HepG2 (cell line): ENCODE measurements around a stretch of chr6.

DNA sequence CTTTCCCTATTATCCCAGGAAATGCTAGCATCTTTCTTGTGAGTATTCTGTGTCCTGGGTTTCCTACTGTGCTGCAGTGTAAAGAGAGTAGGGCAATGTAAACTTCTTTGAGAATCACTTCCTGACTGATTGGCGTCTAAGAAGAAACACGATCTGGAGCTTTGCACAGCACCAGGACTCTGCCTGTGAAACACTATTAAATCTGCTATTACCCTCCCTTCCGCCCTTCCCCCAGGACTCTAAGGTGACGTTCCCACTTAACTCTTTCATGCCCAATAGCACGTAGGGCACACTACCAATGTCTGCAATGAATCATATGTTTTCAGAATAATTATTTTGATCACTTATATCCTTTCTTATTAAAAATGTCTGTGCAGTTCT is 607.3 kb upstream of the CITED2 start:
- RRBS, 2 experiments, result no CpG with 5 or more reads among the region's 5 CpGs
CAGE:
- cytosol, long polyA minus RNA, result no peak
- cytosol, long polyA plus RNA, result no peak
- long polyA plus RNA, result no peak
- nucleus, long polyA minus RNA, result no peak
- nucleus, long polyA plus RNA, result no peak

- RRBS, 2 experiments, result no CpG with 5 or more reads among the region's 2 CpGs
CAGE:
- cytosol, long polyA minus RNA, result no peak
- cytosol, long polyA plus RNA, result no peak
- long polyA plus RNA, result no peak
- nucleus, long polyA minus RNA, result no peak
- nucleus, long polyA plus RNA, result no peak
Observed at GRCh38 chr6:140062201-140062556, 687.7 kb upstream of the CITED2 start.

DNA sequence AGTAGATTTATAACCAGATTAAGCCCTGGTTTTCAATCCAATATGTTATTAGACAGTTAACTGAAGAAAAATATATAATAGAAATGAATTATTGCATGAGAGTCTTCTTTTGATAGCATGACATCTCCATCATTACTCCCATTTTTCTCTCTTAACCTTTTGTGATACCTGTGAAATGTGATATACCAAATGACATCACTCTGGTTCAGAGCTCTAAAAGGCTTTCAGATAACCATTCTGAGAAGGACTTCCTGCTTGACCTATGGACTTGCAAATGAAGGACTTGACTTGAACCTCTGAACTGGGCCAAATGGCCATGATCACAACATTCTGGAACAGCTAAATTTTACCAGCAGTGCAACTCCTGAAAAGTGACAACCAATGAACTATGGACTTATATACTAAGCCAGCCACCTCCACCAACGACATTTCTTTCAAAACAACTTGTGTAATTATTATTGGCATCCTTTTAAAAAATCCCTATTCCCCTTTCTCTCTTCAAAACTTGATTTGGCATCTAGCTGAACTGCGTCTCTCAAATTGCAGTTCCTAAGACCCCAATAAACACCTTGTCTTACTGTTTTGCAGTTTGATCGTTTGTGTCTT is 1085.8 kb upstream of the CITED2 start:
- RRBS, 2 experiments, result no CpG with 5 or more reads among the region's 3 CpGs
CAGE:
- cytosol, long polyA minus RNA, result no peak
- cytosol, long polyA plus RNA, result no peak
- long polyA plus RNA, result no peak
- nucleus, long polyA minus RNA, result no peak
- nucleus, long polyA plus RNA, result no peak

DNA sequence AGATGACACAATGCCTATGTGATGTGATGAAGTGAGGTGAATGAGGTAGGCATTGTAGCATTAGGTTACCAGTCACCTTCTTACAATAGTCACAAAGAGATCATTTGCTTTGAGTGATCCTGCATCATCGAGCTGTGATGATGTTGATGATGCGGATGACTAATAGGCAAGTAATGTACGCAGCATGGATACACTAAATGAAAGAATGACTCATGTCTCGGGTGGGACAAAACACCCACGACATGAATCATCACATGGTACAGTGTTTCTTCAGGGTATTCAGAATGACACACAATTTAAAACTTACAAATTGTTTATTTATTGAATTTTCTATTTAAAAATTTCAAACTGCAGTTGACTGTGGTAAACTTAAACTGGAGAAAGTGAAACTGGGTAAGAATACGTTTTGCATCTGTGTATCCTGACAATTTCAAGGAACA is 806.2 kb upstream of the GJE1 start:
- RRBS, 2 experiments, result no CpG with 5 or more reads among the region's 6 CpGs
CAGE:
- cytosol, long polyA minus RNA, result no peak
- cytosol, long polyA plus RNA, result no peak
- long polyA plus RNA, result no peak
- nucleus, long polyA minus RNA, result no peak
- nucleus, long polyA plus RNA, result no peak

CAGE:
- cytosol, long polyA minus RNA, result no peak
- cytosol, long polyA plus RNA, result no peak
- long polyA plus RNA, result no peak
- nucleus, long polyA minus RNA, result no peak
- nucleus, long polyA plus RNA, result no peak
Observed at GRCh38 chr6:142285547-142285906, 16.3 kb upstream of the ADGRG6 start.

DNA sequence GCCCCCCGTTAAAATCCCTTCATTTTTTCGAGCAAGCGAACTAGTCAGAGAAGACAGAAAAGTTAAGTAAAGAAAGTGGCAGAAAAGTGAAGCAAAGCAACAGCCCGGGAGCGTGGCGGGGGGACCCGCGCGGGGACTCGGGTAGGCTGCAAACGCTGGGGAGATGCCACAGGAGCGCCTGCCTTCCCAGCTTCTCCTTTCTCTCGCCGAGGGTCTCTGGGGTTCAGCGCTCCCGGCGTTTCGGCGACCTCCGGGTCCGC is 535 bp upstream of the ADGRG6 start:
- RRBS, 2 experiments, result 0 to under 1% methylated on average over 7 to 9 of the region's 21 CpGs
CAGE:
- cytosol, long polyA minus RNA, result no peak
- cytosol, long polyA plus RNA, result no peak
- long polyA plus RNA, result no peak
- nucleus, long polyA minus RNA, result no peak
- nucleus, long polyA plus RNA, result no peak

GRCh38 chr6:142373949-142374325 is 72.1 kb downstream of the ADGRG6 start:
- RRBS, 2 experiments, result no CpG with 5 or more reads among the region's 2 CpGs
CAGE:
- cytosol, long polyA minus RNA, result no peak
- cytosol, long polyA plus RNA, result no peak
- long polyA plus RNA, result no peak
- nucleus, long polyA minus RNA, result no peak
- nucleus, long polyA plus RNA, result no peak

- RRBS, 2 experiments, result no CpG with 5 or more reads among the region's 4 CpGs
CAGE:
- cytosol, long polyA minus RNA, result no peak
- cytosol, long polyA plus RNA, result no peak
- long polyA plus RNA, result no peak
- nucleus, long polyA minus RNA, result no peak
- nucleus, long polyA plus RNA, result no peak
Observed at GRCh38 chr6:142375276-142375819, 73.5 kb downstream of the ADGRG6 start.

- RRBS, 2 experiments, result no CpG with 5 or more reads among the region's 3 CpGs
CAGE:
- cytosol, long polyA minus RNA, result no peak
- cytosol, long polyA plus RNA, result no peak
- long polyA plus RNA, result no peak
- nucleus, long polyA minus RNA, result no peak
- nucleus, long polyA plus RNA, result no peak
Observed at GRCh38 chr6:142737273-142737870, 207.6 kb downstream of the HIVEP2 start.

DNA sequence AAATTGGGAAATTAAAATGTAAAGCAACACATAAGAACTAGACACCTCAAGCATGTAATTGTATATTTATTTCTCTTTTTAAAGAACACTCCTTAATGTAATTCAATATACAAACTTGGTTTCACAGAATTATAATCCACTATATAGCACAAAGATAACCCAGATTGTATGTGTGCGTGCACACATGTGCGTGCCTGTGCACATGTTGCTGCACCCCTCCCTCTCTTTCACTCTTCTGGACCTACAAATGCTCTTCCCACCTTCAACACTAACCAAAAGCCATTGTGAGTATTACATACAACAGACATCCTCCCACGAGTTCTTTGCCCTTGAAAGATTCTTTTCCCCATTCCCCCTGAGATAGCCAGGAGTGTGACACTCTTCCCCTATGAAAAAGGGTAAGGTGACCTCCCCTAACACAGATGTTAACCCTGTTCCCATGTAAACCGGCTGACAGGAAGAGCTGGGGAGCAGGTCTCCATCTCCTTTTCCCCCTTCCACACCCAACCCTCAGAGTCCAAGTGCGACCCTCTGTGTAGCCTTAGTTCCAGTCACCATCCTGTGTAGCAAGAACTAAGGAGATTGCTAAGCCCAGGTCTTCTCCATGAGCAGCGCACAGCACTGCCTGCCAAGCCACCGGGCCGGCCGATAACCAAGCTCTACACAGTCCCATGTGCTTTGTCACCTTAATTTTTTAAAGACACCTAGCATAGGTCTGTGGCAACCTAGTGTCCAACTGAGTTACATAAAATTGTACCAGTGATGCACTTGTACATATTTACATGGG is 193.4 kb downstream of the HIVEP2 start:
- RRBS, 2 experiments, result no CpG with 5 or more reads among the region's 9 CpGs
CAGE:
- cytosol, long polyA minus RNA, result no peak
- cytosol, long polyA plus RNA, result no peak
- long polyA plus RNA, result no peak
- nucleus, long polyA minus RNA, result no peak
- nucleus, long polyA plus RNA, result no peak

GRCh38 chr6:142759996-142760927 is 184.7 kb downstream of the HIVEP2 start:
- RRBS, 2 experiments, result no CpG with 5 or more reads among the region's 11 CpGs
CAGE:
- cytosol, long polyA minus RNA, result no peak
- cytosol, long polyA plus RNA, result no peak
- long polyA plus RNA, result no peak
- nucleus, long polyA minus RNA, result no peak
- nucleus, long polyA plus RNA, result no peak

GRCh38 chr6:142801890-142802477 is 143.0 kb downstream of the HIVEP2 start:
- RRBS, 2 experiments, result no CpG with 5 or more reads among the region's 1 CpG
CAGE:
- cytosol, long polyA minus RNA, result no peak
- cytosol, long polyA plus RNA, result no peak
- long polyA plus RNA, result no peak
- nucleus, long polyA minus RNA, result no peak
- nucleus, long polyA plus RNA, result no peak

DNA sequence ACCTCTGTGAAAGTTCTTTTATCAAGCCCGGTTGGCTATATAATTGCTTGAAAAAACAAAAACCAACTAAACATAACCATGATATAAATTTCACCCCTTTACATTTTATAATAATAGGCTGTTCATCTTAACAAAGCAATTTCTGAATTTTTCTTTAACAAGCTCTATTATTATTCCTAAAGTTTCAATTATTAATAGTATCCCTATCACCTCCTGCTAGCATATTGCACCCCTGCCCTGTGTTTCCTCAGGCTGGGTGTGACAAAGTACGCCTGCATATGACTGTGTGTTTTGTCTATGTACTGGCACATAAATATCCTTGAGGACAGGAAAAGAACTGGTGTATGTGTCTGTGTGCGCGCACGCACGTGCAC is 117.8 kb downstream of the HIVEP2 start:
- RRBS, 2 experiments, result no CpG with 5 or more reads among the region's 6 CpGs
CAGE:
- cytosol, long polyA minus RNA, result no peak
- cytosol, long polyA plus RNA, result no peak
- long polyA plus RNA, result no peak
- nucleus, long polyA minus RNA, result no peak
- nucleus, long polyA plus RNA, result no peak

GRCh38 chr6:142913470-142914155 is 31.4 kb downstream of the HIVEP2 start:
- RRBS, 2 experiments, result no CpG with 5 or more reads among the region's 13 CpGs
CAGE:
- cytosol, long polyA minus RNA, result no peak
- cytosol, long polyA plus RNA, result no peak
- long polyA plus RNA, result no peak
- nucleus, long polyA minus RNA, result no peak
- nucleus, long polyA plus RNA, result no peak

DNA sequence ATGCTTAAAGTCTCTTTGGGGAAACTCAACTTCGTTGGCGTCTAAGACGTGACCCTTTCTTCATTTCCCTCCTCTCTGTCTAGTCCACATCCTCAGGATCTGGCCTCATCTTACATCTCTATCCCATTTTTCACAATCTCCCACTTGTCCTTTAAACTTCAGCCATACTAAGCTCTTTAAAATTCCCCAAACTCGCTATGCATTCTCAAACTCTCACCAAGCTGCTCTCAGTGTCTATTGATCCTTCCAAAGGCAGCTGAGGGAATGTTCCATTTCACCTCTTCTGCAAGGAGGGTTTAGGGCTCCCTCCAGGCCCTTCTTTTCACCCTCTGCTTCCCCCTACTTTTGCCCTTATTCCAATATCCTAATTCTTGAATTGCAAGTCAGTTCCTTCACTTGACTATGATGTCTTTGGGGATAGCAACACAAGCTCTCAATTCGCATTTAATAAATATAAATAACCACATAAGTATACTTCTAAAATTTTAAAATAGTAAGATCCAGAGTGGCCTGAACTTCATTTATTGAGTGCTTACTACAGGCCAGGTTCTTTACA is 22.9 kb downstream of the HIVEP2 start:
- RRBS, 2 experiments, result no CpG with 5 or more reads among the region's 5 CpGs
CAGE:
- cytosol, long polyA minus RNA, result no peak
- cytosol, long polyA plus RNA, result no peak
- long polyA plus RNA, result no peak
- nucleus, long polyA minus RNA, result no peak
- nucleus, long polyA plus RNA, result no peak

DNA sequence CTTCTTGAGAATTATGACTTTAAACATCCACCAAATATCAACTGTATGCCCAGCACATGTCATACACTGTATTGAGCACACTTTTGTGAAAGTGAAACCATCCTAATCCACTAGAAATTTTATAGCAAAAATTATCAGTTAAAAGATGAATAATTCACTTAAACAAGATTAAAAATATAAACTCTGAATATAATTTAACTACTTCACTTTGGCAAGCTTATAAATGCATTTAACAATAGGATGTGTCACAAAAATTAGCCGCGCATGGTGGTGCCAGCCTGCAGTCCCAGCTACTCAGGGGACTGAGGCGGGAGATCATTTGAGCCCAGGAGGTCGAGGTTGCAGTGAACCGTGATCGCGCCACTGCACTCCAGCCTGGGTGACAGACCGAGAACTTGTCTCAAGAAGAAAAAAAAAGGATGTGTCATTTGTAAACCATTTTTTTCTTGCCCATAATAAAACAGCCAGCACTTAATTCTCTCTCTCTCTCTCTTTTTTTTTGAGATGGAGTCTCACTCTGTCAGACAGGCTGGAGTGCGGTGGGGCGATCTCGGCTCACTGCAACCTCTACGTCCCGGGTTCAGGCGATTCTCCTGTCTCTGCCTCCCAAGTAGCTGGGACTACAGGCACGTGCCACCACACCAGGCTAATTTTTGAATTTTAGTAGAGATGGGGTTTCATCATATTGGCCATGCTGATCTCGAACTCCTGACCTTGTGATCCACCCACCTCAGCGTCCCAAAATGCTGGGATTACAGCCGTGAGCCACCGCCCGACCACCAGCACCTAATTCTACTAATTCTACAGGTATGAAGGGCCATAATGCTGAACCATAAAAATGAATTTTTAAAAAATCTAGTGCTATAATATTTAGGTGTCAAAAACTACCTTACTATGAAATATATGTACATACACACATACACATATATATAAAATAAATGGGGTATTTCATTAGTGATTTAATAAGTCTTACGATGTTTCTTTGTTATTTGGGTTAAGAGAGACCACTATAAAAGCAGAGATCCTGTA is 9.0 kb downstream of the HIVEP2 start:
- RRBS, 2 experiments, result no CpG with 5 or more reads among the region's 21 CpGs
CAGE:
- cytosol, long polyA minus RNA, result no peak
- cytosol, long polyA plus RNA, result no peak
- long polyA plus RNA, result no peak
- nucleus, long polyA minus RNA, result no peak
- nucleus, long polyA plus RNA, result no peak

- RRBS, 2 experiments, result 2% methylated on average over 35 to 37 of the region's 56 CpGs
CAGE:
- cytosol, long polyA minus RNA, result no peak
- cytosol, long polyA plus RNA, result no peak
- long polyA plus RNA, result no peak
- nucleus, long polyA minus RNA, result no peak
- nucleus, long polyA plus RNA, result no peak
Observed at GRCh38 chr6:142946684-142947450, 1.9 kb upstream of the HIVEP2 start.

GRCh38 chr6:143181525-143181936 is 120.8 kb downstream of the AIG1 start:
- RRBS, 2 experiments, result no CpG with 5 or more reads among the region's 1 CpG
CAGE:
- cytosol, long polyA minus RNA, result no peak
- cytosol, long polyA plus RNA, result no peak
- long polyA plus RNA, result no peak
- nucleus, long polyA minus RNA, result no peak
- nucleus, long polyA plus RNA, result no peak

DNA sequence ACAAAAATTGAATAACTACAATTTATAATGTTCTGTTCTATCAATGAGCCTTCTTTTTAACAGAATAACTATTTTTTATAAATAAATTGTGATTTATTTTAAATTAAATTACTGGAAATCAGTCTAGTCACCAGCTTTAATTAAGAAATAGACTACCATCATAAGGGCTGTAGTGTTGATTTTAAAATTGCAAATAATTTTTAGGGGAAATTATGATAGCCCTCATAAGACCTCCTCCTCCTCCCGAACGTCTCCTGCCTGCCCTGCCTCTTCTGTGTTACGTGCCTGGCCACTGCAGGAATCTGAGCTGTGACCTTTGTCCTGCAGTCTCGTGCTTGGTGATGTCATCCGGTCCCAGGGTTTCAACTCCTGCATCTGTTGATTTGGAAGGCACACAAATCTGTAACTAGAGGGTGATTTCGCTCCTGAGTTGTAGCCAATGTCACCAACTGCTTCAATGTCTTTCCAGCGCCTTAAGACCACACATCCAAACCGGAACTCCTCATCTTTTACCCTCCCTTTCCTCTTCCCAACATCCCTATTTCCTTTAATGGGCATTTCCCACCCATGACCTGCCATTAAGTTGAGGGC is 163.2 kb downstream of the AIG1 start:
- RRBS, 2 experiments, result no CpG with 5 or more reads among the region's 8 CpGs
CAGE:
- cytosol, long polyA minus RNA, result no peak
- cytosol, long polyA plus RNA, result no peak
- long polyA plus RNA, result no peak
- nucleus, long polyA minus RNA, result no peak
- nucleus, long polyA plus RNA, result no peak

DNA sequence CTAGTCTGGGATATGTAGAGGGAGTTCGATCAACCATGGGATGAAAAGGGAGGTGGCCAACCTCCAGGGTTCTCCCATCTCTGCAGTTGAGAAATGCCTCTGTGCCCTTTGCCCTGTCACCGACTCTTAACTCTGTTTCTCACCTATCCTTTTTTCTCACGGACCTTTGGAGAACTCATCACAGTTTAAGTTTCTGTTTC is 498 bp downstream of the PEX3 start:
- RRBS, 2 experiments, result no CpG with 5 or more reads among the region's 3 CpGs
CAGE:
- cytosol, long polyA minus RNA, result no peak
- cytosol, long polyA plus RNA, result no peak
- long polyA plus RNA, result no peak
- nucleus, long polyA minus RNA, result no peak
- nucleus, long polyA plus RNA, result no peak